HEK293 (cell line): ENCODE measurements around a stretch of chr9.

DNA sequence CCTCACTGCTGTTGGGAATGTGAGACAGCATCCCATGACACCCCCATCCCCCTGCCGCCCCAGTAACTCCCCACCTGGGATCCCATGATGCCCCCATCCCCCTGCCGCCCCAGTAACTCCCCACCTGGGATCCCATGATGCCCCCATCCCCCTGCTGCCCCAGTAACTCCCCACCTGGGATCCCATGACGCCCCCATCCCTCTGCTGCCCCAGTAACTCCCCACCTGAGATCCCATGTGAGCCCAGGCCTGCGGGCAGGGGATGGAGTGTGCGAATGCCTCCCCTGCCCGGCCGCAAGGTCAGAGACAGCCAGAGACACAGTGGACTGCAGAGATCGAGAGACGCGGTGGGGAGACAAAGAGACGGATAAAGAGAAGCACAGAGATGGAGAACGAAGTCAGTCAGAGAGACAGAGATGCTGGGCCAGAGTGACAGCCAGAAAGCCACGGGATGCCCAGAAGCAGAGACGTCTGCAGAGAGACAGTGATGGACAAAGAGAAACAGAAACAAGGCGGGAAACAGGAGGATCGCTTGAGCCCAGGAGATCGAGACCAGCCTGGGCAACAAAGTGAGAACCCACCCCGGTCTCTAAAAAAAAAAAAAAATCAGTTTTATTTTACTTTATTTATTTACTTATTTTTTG lies 981 bp downstream of the SH2D3C start:
- PRO-cap: no peak
- RRBS, 2 experiments: no CpG with 5 or more reads among the region's 18 CpGs

DNA sequence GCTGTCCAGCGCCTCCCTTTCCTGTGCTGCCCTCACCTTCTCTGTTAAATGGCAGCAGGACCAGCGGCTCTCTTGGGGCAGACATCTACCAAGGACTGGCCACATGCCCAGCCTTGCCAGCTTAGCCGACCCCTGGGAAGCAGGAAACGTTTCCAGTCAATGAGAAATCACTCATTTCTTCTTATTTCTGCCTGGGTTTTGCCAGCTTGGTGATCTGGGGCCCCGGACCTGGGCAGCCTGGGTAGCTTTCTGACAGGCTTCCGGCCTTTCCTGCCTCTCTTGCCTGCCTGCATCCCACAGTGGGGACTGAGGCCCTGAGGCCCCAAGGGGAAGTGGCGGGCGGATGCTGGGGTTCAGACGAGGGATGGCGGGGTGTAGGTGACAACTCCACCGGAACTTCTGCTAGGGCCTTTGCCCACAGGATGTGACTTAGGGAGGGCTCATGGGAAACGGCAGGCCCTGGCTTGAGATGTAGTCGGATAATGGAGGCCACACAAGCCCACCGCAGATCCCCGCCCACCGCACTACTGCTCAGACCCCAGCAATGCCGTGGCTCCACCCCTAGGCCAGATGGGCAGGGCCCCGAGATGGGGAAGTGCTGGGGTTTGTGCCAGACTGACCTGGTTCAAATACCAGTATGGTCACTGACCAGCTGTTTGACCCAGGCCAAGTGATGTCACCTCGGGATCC lies 2.8 kb upstream of the CDK9 start:
- PRO-cap: no peak
- RRBS, 2 experiments: no CpG with 5 or more reads among the region's 19 CpGs

GRCh38 chr9:127824986-127826186 lies 22.7 kb downstream of the FPGS start:
- PRO-cap: no peak
- RRBS, 2 experiments: 46 to 60% methylated on average over 8 to 14 of the region's 58 CpGs

GRCh38 chr9:127835555-127836673 lies 18.5 kb downstream of the ENG start:
- PRO-cap: no peak
- RRBS, 2 experiments: no CpG with 5 or more reads among the region's 23 CpGs

DNA sequence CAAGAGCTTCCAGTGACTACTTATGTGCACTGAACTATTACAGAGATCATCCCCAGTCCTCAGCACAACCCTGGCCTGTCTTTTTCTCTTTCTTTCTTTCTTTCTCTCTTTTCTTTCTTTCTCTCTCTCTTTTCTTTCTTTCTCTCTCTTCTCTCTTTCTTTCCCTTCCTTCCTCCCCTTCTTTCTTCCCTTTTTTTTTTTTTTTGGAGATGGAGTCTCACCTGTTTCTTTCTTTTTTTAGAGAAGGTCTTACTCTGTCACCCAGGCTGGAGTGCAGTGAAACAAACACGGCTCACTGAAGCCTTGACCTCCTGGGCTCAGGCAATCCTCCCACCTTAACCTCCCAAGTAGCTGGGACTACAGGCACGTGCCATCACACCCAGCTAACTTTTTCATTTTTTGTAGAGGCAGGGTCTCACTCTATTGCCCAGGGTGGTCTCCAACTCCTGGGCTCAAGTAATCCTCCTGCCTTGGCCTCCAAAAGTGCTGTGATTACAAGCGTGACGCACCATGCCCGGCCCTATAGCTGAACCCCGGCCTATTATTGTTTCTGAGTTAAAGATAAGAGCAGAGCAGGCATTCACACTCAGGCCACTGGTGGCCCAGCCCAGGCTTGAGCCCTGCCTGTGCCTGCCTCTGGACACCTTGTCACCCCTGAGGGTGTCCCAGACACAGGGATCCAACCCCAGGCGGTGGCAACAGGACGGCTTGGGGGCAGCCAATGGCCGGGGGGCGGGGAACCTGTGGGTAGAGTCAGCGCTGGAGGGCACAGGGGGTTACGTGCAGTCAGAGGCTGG lies 4.3 kb downstream of the PIP5KL1 start:
- PRO-cap: no peak
- RRBS, 2 experiments: no CpG with 5 or more reads among the region's 12 CpGs

GRCh38 chr9:127927133-127927862 lies 3.3 kb downstream of the PIP5KL1 start:
- PRO-cap: no peak
- RRBS, 2 experiments: 10 to 95% methylated on average over 20 to 22 of the region's 54 CpGs

DNA sequence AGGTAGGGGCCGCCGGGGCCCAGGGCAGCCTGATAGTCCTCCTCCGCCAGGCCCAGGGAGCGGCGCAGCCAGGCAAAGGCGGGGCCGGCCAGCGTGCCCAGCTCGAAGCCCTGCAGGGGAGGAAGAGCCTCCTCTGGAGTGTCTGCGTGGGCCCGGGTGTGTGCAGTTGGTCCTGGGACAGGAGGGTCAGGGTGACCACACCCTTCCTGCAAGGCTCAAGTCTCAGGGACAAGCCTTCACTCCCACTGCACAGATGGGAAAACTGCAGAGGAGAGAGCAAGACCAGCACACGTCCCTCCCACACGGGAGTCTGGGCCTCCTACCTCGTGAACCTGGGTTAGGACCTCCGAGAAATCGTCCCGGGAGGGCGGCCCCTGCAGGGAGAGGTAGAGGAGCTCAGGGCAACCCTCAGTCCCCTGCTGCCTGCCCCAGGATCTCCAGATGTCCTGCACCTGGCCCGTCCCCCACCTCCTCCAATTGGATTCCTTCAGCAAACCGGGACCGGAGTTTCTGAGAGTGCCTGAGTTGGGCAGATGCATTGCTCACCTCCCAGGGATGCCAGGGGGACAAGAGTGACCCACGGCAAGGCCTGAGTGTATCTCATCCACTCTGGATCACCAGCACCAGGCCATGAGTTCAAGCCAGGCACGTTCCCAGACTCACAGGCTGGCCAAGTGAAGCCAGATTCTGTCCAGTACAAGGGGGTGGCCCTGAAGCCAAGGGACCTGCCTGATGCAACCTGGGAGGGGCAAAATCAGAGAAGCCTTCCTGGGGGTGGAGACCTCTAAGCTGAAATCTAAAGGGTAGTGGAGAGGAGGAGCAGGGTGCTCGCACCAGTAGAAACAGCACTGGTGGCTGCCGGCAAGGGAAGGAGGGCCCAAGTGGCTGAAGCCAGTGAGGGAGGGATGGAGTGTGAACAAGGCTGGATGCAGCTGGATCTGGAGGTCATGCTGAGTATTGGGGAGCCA lies 2.2 kb downstream of the PIP5KL1 start:
- PRO-cap: no peak
- RRBS, 2 experiments: 30 to 90% methylated on average over 2 to 10 of the region's 25 CpGs

DNA sequence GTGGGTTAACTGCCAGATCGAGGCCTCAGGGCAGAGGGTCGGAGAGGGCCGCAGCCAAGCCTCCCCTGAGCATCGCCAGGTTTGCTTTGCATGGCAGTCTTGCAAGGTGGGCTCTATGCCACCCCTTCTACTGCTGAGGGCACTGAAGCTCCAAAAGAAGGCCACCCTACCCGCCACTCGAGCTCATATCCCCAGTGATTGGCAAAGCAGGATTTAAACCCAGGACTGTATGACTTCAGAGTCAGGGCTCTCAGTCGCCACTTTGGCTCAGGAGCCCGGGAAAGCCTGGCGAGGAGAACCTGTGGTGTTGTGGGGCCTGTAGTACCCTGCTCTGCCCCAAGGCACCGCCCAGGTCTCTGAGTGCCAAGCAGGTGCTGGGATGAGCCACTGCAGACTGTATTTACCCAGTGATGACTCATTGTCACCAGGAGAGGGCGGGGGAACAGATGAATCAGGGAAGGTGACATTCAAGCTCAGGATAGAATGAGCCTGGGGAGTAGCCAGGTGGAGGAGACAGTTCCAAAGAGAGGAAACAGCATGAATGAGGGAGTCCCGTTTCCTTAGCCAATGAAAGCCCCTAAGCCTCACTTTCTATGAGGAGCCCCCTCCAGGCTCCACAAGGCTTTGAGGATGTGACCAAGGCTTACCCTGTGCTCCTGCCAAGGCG lies 17.7 kb upstream of the DPM2 start:
- PRO-cap: no peak
- RRBS, 2 experiments: no CpG with 5 or more reads among the region's 13 CpGs

DNA sequence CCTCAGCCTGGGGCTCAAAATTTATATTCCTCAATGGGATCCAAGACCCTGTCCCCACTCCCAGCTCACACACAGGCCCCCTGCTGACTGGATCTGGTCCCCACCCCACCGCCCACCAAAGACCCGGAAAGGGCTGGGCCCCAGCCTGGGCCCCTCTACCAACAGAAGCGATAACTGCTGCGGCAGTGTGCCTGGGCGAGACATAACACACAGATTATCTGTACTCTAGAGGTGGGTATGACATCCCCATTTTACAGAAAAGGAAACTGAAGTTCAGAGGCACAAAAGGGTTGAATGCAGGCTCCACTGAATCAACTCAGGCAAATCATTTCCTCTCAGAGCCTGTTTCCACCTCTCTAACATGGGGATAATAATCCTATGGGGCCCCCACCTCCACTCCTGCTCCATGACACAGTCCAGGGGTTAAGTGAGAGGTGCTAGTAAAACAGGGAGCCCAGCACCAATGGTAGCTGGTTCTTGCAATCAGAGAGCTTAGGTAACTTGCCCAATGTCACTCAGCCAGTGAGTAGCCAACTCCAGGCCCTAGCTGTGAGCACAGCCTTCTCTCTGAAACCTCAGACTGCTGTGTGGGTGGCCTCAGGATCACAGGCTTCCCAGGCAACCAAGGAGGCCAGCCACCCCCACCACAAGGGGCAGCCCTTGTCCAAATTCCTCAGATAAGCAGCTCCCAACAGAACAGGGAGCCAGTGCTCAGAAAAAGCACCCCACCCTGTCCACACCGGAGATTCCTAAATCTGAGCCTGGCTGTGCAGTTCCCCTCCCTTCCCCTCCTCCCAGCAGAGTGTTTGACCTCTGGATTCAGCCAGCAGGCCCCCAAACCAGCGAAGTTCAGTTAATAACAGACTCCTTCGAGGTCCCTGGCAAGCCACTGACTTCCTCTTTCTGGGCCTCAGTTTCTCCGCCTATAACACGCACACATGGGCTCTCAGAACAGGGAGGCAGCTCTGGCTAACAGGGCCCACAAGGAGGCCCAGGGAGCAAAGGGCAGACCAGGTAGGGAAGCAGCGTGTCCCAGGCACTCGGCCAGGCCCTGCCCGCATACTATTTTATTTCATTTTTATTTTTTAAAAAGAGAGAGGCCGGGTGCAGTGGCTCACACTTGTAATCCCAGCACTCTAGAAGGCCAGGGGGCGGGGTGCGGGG lies 3.0 kb downstream of the EEIG1 start:
- PRO-cap: no peak
- RRBS, 2 experiments: no CpG with 5 or more reads among the region's 16 CpGs

GRCh38 chr9:127987046-127987726 lies 6.4 kb upstream of the EEIG1 start:
- PRO-cap: no peak
- RRBS, 2 experiments: no CpG with 5 or more reads among the region's 10 CpGs

DNA sequence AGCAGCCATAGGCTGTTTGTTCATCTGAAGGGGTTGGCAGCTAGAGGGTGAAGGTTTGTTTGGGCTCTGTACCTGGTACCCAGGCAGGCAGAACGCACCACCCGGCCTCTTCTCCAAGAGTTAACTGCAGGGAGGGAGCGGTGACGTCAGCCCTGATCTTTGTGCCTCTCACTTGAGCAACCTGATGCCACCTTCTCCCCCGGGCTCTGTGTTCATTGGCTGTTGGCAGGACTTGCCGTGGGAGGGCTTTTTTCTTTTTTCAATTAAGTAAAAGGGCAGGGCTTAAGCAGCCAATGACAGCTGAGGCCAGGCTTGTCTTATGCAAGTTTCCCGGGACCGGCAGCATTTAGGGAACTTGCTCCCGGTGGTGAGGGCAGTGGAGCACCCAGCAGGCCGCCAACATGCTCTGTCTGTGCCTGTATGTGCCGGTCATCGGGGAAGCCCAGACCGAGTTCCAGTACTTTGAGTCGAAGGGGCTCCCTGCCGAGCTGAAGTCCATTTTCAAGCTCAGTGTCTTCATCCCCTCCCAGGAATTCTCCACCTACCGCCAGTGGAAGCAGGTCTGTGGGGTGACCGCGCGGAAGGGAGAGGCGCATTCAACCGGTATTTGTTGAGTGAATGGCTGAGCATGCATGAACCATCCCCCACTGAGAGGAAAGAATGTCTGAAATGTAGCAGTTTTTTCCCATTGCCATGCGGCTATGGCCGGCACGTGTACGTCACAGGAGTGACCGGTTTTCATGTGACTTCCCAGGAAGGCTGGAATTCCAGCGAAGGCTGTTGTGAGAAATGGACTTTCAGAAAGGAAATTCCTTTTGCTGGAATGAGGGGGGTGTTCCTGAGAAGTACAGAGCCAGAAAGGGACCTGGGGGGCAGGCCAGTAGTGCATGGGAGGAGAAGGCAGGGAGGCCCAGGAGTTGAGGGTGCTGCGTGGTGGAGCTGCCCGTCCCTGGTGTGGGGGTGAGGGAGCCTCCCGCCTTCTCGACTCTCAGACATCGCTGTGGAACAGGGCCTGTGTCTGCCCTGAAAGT lies 29.0 kb downstream of the PTGES2 start:
- PRO-cap: bidirectional peak, plus-strand start at position 345 of the sequence, minus-strand start at position 126 of the sequence
- RRBS, 2 experiments: 2 to 3% methylated on average over 6 of the region's 32 CpGs

- PRO-cap: no peak
- RRBS, 2 experiments: no CpG with 5 or more reads among the region's 23 CpGs
Observed at GRCh38 chr9:128101584-128102156, 25.9 kb downstream of the PTGES2 start.

DNA sequence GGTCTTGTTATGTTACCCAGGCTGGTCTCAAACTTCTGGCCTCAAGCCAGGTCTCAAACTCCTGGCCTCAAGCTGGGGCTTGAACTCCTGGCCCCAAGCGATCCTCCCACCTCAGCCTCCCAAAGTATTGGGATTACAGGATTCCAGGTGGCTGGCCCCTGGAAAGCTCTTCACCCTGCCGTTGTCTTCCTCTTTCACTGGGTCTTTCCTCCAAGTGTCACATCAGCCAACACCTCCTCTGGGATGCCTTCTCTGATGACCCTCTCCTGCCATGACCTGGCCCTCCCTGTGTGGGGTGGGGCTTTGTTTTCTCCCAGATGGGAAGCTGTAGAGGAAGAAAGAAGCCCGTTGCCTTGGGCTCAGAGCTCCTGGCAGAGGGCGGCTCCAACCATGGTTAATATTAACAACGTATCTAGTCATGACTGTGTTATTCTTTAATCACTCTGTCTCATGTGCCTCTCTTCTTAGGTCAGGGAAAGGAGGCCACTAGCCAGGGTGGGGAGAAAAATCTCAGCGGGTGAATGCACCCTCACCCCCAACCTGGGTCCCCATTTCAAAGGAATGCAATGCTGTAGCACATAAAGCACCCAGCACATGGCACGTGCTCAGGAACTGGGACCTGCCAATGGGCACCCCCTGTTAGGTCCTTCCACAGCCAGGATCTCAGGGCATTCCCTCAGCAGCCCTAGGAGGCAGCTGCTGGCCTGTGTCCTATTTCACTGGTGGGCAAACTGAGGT lies 8.5 kb downstream of the DNM1 start:
- PRO-cap: no peak
- RRBS, 2 experiments: no CpG with 5 or more reads among the region's 7 CpGs

- PRO-cap: no peak
- RRBS, 2 experiments: no CpG with 5 or more reads among the region's 13 CpGs
Observed at GRCh38 chr9:128265466-128266295, 10.1 kb downstream of the GOLGA2 start.

DNA sequence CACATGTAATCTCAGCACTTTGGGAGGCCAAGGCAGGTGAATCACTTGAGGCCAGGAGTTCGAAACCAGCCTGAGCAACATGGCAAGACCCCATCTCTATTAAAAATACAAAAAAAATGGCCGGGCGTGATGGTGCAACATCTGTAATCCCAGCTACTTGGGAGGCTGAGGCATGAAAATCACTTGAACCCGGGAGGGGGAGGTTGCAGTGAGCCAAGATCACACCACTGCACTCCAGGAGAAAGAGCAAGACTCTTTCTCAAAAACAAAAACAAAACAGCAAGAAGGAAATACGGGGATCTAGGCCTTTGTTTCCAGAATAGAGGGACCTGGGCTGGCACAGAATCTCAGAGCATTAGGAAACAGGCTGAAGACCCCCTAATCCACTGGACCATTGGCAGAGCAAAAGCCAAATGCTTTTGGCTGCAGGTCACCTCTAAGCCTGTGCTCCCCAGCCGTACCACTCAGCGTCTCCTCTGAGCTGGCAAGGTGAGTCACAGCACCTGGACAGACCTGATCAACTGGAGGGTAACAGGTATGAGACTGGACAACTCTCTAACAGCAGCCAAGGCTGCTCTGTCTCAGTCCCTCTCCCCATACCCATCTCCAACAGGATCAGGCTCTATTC lies 4.9 kb downstream of the GOLGA2 start:
- PRO-cap: no peak
- RRBS, 2 experiments: no CpG with 5 or more reads among the region's 7 CpGs

DNA sequence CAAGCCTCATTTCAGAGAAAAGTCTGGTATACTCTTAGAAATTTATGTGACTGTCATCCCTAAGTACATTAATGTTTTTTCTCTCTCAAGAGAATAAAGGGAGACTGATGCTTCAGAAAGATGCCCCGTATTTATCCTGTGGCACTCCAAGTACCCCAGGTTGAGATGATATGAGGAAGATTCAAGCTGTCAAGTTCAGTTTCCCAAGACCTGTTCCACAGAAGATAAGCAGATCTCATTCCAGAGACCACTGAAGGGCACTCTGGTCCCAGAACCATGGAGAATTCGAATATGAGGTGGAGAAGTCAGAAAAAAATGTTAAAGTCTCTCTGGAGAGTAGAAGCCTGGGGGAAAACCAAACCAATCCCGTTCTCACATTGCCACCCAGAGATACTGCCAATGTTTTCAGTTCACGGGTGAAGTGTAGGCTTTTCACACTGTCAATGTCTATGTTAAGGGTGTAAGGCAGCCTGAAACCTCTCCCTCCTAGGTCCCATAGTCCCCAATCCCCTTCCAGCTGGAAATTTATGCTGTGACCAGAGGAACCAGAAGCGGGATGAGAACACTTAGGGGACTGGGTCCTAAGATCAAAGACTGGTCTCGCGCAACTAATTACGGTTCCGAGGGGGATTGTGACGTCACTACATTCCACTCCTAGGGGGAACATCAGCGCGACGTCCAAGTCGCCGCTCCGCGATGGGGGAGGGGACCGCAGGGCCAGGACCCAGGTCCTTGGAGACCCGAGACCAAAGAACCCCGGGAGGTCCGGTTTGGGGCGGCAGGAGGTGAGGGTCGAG lies 897 bp downstream of the GOLGA2 start:
- PRO-cap: unidirectional peak, plus-strand start at position 646 of the sequence
- RRBS, 2 experiments: 3 to 4% methylated on average over 3 of the region's 23 CpGs

GRCh38 chr9:128344849-128345774 lies 4.8 kb downstream of the SLC27A4 start:
- PRO-cap: no peak
- RRBS, 2 experiments: no CpG with 5 or more reads among the region's 34 CpGs

GRCh38 chr9:128352464-128352854 lies 12.1 kb downstream of the SLC27A4 start:
- PRO-cap: no peak
- RRBS, 2 experiments: 90 to 96% methylated on average over 1 to 4 of the region's 13 CpGs

DNA sequence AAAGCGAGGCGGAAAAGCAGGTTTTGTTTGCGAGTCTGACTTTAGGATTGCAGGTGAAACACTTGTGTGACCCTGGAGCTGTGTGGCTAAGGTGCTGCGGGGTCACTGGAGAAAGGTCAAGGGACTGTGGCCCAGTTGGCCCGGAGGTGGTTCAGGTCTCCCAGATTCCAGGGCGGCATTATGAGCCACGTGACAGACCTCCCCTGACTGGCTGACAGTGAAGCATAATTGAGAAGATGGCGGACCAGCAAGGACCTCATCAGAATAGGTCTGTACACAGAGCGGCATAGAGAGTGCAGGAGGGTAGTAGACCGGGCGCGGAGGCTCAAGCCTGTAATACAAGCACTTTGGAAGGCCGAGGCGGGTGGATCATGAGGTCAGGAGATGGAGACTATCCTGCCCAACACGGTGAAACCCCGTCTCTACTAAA lies 830 bp upstream of the ODF2 start:
- PRO-cap: no peak
- RRBS, 2 experiments: no CpG with 5 or more reads among the region's 16 CpGs

- PRO-cap: no peak
- RRBS, 2 experiments: no CpG with 5 or more reads among the region's 6 CpGs
Observed at GRCh38 chr9:128554050-128555023, 1.9 kb downstream of the SPTAN1 start.